Mesenchymal stem cell of the bone marrow (primary cell): ENCODE measurements around a stretch of chr15.

- CAGE, long polyA plus RNA = no peak
These were observed 6.3 kb downstream of the AEN start for GRCh38 chr15:88627441-88627822.

DNA sequence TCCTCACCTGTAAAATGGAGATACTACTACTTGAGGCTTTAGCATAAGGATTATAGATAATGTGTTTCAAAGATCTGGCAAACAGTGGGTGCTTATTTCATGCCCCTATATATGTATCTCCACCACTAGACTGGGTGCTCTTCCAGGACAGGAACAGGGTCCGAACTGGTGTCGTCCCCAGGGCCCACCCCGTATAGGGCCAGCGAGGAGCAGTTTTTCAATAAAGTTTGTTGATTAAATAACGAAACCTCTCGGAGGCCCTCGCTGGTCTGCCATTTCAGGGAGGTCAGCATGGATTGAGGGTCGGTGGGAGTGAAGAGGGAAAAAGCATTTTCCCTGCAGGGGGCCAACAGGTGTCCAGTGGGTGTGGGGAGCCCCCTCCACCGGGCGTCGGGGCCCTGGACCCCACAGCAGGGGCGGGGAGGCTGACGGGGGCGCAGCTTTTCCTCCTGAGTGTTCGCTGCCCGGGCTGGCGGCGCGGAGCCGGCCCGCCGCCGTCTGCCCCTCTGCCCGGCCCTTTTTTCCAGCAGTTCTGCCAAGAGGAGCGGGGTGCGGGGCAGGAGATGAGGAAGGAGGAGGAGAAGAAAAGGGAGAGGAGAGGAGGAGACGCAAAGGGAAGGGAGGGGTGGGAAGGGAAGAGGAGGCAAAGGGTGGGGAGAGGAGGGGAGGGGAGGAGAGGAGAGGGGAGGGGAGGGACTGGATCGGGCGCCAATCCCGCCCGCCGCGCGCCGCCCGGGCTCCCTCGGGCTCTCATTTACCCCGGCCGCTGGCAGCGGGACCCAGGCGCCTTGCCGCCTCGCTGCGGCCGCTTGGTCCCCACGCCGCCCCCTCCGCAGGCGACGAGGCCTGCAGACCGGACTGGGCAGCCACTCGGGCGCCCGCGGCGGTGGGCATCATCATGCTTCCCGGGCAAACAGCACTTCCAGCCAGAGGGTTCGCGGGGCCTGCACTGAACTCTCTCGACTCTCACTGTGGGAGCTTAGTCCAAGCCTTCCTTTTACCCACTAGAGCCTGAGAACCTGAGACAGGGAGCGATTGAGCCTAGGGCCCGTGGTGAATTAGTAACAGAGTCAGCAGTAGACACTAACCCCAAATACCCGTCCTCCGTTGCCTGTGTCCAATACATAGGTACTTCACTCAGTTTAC is 66.3 kb downstream of the ISG20 start:
- CAGE, long polyA plus RNA = no peak

GRCh38 chr15:89018247-89018858 is 69.9 kb upstream of the ABHD2 start:
- CAGE, long polyA plus RNA = no peak

DNA sequence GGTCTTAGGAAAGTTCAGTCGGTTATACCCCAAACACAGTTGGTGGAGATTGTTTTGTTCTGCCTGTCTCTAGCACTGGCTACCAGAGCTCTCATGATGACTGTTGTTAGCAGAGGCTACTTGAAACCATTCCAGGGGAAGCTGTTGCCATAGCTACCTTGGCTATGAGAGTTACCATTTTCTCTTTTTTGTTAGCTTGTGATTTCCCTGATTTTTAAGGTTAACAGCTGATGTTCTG is 26.7 kb downstream of the ABHD2 start:
- CAGE, long polyA plus RNA = no peak

- CAGE, long polyA plus RNA = no peak
These were observed 49.5 kb downstream of the ABHD2 start for GRCh38 chr15:89137411-89138555.

DNA sequence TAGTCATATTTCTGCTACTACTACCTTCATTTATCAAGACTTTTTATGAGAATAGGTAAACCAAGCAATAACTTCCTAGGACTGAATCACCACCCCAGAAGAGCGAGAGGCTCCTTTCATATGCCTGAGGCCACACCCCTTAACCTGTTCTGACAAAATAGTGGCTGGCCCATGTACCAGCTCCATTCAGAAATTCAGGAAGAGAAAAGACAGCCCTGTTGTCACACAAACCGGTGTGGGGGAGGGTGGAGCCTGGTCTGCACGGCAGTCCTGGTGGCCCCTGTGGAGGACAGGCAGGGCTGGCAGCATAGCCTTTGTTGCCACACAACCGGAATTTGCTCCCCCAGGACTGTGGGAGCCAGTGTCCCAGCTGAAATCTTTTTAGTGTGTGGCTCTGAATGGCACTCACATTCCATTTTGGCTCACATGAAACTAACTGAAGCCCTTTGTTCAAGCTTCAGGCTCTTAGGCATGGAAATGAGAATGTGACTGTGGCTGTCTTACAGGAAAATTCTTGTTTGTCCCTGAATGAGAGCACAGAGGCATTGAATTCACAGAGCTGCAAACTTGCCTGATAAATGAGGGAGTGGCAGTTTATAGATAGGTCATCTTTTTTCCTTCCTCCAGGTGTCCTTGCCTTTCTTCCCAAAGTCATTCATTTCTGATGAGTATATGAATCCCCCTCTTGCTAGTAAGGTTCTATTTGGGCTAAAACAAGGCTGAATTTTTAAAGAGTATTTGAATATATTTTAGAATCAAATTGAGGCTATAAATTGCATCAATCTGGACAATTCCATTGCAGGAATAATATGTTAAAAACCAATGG is 23.7 kb downstream of the RLBP1 start:
- CAGE, long polyA plus RNA = no peak

GRCh38 chr15:89318342-89318847 is 16.2 kb downstream of the POLG start:
- CAGE, long polyA plus RNA = no peak

DNA sequence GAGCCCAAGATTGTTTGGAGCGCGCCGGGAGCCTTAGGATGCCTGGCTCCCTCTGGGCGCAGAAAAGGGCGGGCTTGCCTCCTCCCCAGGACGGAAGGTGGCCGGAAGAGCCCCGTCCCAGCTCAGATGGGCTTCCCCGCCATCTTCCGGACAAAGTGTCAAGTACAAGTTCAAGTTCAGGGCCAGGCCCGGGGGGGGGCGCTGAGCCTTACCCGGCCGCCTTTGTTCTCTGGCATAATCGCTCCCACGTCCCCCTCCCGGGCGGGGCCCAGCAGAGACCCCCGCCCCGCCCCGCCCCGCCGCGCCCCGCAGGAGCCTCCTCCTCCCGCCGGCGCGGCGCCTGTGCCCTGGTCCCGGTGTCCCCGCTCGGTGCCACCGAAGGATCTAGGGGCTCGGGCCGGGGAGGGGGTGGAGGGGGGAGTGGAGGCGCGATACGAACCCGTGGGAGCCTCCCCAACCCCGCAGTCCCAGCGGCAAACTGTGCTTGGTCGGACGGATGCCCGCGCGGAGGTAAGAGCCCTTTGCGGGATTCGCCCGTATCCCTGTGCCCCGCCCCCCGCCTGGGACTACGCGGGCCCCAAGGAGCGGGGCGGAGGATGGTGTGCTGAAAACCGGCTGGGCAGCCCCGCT is 65.4 kb upstream of the POLG start:
- CAGE, long polyA plus RNA = no peak

DNA sequence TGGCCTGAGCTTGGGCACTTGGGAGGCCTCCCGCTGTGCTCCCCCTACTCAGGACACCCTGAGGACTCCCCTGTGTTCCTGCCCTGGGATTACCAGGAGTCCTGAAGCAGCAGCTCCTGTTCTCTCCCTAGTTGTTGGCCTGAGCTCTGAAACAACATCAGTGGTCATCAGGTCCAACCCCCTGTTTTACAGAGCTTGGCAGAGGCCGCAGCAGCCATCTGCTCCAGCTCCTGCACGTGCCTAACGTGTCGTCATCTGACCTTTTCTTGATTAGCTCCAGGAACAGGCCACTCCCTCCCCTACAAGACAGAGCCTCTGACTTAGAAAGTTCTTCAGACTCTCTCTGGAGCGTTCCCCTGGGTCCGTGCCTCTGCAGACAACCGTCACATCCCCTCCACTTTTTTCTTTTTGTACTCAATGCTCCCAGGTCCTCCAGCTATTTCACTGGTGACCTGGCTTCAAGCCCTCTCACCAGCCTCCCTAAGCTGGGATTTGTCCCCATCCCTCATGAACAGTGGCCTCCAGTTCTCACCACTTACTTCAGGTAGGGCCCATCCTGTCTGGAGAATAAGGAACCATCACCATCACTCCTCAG is 7.9 kb upstream of the MESP2 start:
- CAGE, long polyA plus RNA = no peak

- CAGE, long polyA plus RNA = no peak
These were observed 9.0 kb downstream of the MESP2 start for GRCh38 chr15:89784784-89785808.

GRCh38 chr15:89794887-89795315 is 18.8 kb downstream of the MESP2 start:
- CAGE, long polyA plus RNA = no peak

DNA sequence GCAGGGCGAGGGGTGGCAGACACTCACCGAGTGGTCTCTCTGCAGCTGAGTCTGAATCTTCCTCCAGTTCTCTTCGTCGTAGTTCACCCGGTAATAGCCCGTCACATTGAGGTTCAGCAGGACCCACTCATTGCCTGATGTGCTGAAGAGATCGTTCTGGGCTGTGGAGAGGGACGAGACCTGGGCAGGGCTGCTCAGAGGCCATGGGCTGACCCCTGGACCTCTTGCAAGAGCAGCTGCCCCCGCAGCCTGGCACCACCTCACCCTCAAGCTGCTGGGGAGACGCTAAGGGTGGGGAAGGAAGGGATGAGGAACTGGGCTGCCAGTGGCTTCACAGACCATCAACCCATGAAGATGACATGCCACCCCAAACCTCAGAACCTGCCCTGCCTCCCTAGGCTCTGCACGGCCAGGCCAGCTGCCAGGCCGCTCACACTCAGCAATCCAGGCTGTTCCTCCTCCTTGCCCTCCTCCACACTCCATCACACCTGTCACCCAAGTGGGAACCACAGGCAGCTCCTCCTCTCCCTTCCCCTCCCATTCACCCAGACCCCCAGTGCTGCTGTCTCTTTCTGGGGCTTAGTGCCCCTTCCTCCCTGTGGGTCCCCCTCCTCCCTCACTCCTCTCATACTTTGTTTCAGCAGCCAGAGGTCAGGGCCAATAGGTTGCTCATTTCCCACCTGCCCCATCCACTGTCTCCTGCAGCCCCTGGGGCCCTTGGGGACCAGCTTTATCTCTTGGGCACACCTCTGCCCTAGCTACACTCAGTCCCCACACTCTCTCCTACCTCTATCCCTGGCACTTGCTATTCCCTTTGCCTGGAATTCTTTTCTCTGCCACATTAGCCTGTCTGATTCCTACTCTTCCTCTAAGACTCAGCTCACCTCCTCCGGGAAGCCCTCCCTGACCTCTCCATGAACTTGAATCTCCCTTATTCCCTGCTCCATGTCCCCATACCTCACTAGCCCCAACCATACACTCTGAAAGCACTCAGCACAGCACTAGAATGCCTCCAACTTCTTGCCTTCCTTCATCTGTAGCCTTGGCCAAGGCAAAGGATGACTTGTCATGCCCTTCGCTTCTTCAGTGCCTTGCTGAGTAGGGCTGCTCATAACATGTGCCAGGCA is 14.9 kb downstream of the ANPEP start:
- CAGE, long polyA plus RNA = no peak

- CAGE, long polyA plus RNA = no peak
These were observed 3.8 kb downstream of the ANPEP start for GRCh38 chr15:89810606-89811419.

- CAGE, long polyA plus RNA = no peak
These were observed 2.5 kb downstream of the ANPEP start for GRCh38 chr15:89811845-89812835.

DNA sequence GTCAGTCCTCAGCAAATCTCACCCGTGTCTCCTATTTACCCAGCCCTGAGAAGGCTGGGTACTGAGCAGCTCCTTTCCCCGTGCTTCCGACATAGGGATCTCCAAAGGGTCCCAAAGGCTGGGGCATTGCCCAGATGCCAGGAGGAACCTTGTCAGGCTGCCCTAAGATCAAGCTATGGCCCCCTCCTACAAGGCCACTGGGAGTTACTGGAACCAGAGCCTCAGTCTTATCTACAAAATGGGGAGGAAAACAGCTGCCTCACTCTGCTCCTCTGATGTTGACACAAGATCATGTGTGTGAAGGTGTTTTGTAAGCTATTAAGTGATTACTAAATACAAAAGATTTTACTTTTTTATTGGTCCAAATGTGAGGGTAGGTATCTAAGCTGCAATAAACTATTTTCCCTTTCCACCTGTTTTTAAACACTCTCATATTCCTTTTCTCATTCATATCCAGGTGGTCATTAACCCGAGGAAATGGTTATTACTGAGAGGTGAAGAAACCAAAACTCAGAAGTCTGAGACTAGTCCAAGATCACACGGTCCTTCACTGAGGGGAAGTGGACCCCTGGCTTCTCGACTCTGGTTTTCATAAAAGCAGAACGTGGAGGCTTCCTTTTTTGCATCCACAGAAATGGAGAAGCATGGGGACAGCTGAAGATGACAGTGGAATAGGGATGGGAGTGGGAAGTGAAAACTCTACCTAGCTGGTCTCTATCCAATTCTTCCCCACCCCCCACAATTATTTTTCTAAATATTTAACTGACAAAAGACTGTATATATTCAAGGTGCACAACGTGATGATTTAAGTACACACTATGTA is 1.7 kb downstream of the ARPIN start:
- CAGE, long polyA plus RNA = no peak

DNA sequence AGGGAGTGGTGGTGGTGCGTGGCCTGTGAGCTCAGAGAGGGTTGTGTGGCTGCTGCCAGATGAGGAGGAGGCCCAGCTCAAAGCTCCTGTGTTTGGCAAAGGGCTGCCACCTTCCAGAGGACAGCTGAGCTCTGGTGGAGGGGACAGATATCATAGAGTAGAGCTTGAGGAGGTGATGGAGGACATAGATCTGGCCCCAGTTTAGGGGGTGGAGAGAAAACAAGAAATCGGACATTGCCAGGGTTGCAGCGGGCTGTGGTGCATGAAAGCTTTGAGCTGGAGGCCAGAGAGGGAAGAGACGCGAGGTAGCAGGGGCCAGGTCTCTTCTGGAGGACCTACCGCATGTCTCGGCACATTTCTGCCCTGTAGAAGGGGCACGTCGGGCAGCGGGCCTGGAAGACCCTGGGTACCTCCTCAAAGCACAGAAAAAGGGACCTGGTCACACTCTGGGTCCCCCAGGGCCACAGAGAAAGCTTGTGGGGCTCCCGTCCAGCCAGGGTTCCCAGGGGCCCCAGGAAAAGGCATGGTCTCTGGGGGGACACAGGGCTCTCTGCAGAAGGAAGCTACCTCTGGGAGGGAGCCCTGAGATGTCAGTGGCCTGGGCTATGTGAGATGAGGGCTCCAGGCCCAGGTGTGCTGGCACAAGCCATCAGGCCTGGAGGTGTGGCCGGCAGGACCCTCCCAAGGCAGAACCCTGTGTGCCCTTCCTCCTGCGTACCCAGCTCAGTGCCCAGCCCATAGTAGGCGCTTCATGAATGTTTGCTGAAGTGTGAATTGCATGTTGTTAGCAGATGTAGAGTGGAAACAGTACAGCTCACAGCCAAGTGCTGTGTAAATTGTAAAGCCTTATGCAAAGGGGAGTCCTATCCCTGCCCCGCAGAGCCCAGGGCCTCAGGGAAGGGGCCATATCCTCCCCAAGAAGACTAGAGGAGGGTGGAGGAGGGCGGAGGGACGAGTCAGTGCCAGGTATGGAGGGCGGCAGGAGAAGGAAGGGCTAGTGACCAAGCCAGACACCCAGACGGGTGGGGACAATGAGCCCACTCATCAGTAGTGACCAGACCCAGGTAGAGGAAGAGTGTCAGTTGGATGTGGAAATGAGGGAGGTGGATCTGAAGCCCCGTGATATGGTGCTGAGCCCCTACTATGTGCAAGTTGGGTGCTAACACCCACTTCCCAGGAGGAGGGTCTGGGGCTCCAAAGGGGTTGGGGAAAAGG is 44.8 kb downstream of the ZNF710 start:
- CAGE, long polyA plus RNA = no peak

- CAGE, long polyA plus RNA = no peak
These were observed 45.8 kb downstream of the ZNF710 start for GRCh38 chr15:90046764-90047501.

GRCh38 chr15:90097471-90098494 is 4.5 kb downstream of the IDH2 start:
- CAGE, long polyA plus RNA = no peak

DNA sequence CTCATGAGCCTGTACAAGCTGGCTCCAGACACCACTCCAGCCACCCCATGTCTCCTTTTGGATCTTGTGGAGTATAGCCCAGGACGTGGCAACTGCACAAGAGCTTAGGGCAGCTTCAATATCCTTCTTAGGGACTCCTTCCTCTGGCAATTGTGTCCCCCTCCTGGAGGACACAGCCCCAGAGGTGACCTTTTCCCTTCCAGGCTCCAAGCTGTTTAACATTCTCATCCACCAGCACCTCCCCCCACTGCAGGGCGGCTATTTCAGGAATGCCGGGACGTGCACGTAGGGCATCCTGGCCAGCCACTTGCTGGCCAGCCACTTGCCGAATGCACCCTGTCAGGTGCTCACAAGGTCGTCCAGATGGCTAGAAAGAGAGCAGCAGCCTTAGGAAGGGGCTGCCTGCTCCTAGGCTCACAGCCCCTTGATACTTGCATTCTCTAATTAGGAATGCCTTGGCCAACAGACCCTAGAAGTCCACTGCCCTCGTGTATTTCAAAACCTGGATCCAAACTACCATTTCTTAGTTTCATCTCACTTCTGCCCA is 24.4 kb upstream of the IDH2 start:
- CAGE, long polyA plus RNA = no peak

- CAGE, long polyA plus RNA = no peak
These were observed 35.4 kb upstream of the SEMA4B start for GRCh38 chr15:90165579-90166240.